Left lung (tissue), 1 donor: ENCODE measurements around a stretch of chr1.

- PRO-cap, result no peak
These were observed 631 bp downstream of the COA6 start for GRCh38 chr1:234373817-234374356.

- PRO-cap, result unidirectional peak, minus-strand start at chr1:234495497
These were observed 16.3 kb upstream of the TARBP1 start for GRCh38 chr1:234495018-234495985.

DNA sequence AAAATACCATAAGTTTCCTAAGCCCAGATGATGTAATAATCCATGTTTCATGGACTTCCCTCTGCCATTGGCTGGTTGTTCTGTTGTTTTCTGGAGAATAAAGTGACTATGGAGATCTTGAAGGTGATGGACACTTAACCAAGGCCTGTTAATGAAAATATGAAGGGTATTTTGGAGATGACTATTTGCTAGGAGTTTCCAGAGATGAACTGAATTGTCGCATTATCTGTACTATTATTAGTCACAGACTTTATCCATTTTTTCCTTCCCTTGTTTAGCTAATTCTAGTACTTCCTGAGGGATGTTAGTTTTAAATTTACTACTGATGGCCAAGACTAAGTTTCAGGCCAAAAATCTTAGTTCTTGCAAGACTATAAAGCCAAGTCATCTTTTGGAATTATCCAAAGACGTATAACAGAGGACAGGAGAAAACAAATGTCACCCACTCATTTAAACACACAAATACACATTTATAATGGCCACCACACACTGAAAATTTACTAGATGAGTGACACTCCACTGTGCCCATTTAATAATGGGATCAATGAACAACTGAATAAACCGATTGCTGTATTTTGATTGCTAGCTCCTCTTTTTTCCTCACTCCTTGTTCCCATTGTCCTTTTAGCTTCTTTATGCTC, 24.6 kb upstream of the TARBP1 start:
- PRO-cap, result no peak

DNA sequence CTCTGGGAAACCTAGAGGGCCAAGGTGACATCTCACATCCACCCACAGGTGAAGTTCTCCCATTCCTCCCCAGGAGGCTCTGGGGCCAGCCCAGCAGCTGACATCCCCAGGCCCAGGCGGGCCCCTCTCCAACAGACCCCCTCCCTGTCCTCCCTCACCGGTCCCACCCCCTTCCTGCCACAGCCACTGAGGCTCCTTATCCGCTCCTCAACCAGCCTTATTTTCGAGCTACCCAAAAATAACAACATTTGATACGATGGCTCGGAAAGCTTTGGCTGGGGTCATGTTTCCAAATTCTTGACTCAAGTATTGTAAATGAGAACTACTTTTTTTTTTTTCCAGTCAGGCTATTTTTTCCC, 27.4 kb downstream of the IRF2BP2 start:
- PRO-cap, result no peak

GRCh38 chr1:234613187-234614103, 3.5 kb upstream of the IRF2BP2 start:
- PRO-cap, result bidirectional peak, plus-strand start at chr1:234613311, minus-strand start at chr1:234613341; bidirectional peak, plus-strand start at chr1:234613800, minus-strand start at chr1:234613728

- PRO-cap, result no peak
These were observed 10.3 kb upstream of the IRF2BP2 start for GRCh38 chr1:234620301-234620593.

DNA sequence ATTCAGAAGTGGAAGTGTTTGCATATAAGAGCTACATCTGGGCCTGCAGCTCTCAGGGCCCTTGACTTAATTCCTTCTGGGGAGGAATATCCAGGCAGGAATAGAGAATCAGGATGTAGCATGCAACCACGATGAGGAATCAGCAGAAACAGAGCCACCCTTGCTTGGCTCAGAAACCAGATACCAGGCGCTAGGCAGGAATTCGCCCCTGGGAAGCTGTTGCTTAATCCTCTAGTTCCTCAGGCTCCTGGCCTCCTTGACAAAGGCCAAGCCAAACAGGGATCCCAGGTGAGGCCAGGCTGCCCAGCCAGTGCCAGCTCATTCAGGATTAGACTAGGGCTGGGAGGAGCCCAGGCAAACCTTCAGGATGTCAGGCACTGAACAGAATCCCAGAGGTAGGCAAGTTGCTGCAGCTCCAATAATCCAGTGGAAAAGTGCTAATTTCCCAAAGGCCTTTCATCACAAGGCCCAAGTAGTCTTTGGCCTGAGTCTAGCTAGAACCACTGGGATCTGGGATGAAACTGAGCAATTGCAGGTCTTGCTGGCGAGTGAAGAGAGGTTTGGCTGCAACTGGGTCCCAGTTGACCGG, 48.2 kb upstream of the IRF2BP2 start:
- PRO-cap, result no peak

DNA sequence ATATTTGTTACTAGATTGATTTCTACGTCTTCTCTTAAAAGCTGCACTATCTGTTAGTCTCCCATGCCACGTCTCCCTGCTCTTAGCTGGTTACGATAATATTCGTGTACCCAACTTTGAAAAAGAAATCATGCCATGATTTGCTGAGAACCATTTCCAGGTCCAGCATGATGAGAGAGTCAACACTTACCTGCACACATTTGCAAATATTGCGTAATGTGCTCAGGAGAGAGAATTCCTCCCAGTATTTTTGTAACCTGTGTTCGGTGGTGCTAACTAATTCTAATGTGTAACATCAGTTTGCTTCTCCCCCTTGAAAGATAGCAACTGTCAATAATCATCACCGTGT, 60.9 kb upstream of the IRF2BP2 start:
- PRO-cap, result unidirectional peak, minus-strand start at position 78 of the sequence

- PRO-cap, result no peak
These were observed 158.7 kb upstream of the IRF2BP2 start for GRCh38 chr1:234768635-234769054.

DNA sequence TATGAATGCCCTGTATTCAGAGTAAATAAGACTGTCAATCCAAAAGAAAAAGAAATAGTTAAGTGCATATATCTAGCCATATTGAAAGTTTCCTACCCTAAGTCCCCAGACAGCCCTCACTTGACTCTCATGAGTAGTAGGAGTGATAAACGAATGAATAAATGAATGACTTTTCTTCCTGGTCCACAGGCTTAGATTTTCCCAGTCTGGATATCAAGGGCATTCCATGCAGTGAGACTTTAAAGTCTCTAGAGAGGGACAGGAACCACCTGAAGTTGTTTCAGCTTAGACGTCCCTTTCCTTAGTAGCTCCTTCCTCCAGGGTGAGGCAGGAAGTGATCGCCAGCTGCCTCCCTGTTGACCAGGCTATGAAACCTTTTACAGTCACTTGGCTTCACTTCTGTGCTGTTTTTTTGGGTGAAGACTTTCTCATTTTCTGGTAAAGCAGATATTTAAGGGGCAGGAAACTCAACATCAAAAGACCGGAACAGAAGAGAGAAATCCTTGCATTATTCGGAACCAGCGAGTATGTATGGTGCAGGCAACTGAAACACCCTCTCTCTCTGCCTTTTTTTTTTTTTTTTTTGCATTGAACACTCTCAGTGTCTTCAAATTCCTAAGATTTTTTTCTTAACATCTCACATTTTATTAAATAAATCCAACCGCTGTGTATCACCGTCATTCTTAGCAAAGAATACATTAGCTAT, 234.5 kb upstream of the IRF2BP2 start:
- PRO-cap, result no peak

- PRO-cap, result no peak
These were observed 235.2 kb upstream of the IRF2BP2 start for GRCh38 chr1:234845165-234845616.

DNA sequence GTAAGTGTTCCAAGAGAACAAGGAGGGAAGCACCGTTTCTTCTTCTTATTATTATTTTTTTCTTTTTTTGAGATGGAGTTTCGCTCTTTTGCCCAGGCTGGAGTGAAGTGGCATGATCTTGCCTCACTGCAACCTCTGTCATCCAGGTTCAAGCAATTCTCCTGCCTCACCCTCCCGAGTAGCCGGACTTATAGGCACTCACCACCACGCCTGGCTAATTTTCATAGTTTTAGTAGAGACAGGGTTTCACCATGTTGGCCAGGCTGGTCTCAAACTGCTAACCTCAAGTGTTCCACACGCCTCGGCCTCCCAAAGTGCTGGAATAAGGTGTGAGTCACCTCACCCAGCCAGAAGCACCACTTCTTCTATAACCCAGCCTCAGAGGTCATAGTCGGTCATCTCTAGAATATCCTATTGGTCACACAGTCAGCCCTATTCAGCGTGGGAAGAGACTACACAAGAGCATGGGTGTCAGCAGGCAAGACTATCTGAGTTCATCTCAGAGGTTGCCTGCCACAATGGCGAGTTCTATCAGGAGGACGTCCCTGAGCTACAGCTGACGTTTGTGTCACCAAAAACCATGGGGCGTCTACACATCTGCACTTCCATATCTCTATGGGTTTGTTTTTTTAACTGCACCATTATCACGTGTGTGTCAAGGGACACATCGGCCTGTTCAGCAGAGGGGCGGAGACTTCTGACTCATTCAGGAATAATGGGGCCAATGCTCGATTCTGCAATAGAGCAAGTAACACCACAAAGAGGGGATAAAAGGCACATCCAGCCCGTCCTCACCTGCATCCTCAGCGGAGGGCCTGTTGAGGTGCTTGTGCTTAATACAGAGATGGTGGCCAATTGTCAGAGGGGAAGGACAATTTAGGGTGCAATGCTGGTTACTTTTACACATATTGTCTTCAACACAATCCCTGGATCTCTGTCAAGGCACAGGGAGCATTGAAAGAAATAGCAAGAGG, 256.2 kb upstream of the IRF2BP2 start:
- PRO-cap, result no peak

- PRO-cap, result no peak
These were observed 241.9 kb downstream of the TOMM20 start for GRCh38 chr1:234886342-234887590.

DNA sequence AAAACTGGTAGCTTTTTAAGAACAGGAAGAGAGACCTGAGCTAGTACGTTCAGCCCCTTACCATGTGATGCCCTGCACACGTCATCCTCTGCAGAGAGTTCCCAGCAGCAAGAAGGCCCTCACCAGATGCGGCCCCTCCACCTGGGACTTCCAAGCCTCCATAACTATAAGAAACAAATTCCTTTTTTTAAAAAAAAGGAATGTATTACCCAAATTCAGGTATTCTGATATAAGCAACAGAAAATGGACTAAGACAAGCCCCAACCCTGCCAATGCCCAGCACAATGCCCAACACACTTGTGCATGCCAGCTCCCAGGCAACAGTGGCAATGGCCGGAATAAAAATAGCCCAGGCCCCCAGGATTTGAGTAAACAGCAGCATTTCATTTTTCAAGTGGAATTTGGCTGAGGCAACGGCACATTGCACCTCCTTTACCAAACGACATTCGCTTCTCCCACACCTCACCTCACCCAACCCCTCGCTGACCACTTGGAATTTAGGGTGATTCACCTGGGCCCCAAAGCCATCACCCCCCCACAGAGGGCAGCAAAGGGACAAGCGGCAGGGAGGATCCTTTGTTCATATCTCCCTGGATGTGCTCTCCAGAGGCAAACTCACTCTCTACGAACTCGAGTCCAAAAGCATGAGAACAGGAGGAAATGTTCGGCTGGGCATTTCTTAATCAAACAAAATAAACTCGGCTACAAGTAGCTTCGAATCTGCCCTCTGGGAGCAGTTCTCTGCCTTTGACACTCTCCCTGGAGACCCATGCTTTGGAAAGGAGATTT, 215.8 kb downstream of the TOMM20 start:
- PRO-cap, result no peak

DNA sequence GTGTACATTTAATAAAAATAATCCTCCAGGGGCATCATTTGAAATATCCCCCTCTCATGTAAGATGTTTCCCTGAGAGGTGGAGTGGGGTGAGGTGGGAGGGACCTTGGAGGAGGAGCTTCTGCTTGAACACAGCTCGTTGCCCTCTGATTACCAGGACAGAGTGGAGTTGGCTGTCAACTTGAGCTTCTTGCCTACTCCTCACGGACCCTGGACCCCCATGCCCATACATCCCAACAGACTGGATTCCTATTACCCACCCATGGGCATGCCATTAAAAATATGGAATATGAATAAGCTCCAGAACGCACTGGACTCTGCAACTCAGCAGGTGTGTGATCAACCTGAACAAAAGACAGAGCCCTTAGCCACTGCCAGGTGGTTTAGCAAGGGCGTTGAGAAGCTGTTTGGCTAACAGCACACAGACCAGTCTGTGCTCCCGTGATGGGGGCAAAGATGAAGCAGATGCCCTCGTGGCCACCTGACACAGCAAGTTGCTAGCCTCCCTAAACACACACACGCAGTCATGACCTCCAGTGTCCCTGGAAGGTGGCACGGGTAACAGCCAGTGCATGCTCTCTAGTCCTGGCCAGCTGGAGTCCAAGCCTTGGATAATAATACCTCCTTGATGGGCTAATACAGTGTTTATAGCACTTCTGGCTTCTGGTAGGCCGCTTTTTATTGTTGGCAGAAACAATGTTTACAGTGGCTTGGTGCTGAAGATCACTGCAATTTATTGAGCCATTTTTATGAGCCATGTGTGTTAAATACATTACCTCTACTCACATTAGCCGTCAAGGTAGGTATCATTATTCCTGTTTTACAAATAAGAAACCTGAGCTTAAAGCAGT, 155.0 kb downstream of the TOMM20 start:
- PRO-cap, result no peak

DNA sequence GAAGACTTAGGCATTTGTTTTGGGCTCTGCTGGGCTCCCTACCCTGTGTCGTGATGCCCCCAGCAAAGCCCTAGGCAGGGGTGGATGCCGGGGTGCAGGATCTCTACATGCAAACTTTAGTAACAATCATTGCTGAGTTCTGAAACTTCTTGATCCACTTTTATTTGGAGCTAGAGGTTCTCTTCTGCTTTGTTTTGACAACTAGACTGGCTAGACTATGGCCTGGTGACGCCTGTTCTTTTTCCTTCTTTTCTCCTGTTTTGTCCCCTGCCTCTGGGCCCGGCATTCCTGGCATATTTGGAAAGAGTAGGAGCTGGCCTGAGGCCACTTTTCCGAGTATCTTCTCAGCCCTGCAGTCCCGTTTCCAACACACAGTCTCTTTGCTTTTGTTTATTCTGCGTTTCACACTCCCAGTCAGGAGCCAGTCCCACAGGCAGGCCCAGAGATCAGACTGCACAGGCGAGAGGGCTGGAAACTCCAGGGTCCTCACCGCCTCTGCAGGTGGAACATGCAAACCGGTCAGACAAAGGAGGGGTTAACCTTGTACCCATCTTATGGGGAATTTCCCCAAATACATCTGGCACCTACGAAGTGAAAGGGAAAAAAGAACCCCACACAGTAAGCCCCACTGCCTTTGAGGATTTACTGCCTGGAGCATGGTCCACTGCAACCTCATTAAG, 141.2 kb downstream of the TOMM20 start:
- PRO-cap, result no peak

DNA sequence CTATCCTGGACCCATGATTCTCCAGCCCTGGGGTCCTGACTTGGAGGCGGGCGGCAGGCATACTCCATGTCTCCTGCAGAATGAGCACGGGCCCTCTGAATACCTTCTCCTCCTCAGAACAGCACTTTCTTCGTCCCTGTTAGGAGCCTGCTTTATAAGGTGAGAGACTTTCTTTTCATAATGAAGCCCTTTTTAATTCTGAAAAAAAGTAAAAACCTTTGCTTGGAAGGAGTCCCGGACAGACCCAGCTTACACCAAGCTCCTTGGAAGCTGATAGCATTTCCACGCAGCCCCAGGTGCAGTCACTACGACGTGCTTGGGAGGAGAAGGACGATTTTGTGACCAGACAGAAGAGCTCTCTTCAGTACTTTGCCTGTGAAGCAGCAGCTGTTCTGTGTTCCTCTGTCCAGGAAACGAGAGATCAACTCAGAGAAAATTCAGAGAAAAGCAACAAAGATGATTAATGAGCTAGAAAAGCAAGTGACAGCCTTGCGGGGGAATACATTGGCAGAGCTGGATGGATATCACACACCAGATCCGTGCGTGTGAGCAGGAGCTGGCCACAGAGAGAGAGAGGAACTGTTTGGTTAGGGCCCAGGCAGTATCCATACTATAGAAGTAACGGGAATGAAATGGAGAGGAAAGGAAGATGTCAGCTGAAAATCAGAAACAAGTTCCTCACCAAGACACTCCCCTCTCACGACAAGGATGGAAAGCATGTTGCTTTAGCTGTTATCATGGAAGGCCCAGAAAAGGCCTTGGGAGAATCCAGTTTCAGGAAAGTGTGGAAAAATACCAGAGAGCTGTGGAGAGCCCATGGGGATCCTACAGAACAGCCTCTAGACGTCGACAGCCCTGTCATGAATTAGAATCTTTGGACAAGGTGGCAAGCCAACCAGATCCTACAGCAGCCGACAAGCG, 106.3 kb downstream of the TOMM20 start:
- PRO-cap, result no peak

DNA sequence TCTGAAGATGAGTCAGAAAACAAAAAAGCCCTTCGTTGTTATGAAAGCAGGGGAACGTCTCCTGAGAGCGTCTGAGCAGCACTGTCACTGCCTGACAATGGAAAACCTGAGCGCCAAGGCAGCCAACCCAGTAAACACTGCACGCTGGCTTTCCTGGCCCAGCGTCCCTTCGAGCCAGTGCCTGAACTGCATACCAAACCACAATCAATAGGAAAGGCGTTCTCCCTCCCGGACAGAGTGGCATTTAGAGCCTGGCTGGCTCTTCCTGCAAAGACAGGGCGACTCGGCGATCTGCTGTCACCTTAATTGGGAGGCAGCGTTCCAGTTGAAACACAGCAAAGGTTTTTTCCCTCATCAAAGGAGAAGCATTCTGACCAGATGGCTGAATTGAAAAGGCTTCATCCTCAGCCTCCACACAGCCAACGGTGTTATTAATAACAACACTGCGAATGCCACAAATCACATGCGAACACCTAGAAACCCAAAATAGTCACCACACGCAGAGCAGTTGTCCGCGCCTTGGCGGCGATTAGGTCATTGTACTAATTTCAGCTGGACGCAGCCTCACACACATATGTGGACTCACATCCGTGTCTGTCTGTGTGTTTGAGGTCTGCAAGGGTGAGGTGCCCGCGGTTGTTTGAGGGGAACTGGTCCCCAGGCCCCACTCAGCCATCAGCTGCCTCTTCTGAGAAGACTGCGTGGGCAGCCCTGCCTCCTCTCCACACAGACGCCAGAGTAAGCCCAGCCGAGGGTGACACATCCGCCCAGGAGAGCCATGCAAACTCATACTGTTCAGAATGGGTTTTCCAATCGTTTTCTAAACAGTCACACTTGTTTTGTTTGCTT, 53.7 kb downstream of the TOMM20 start:
- PRO-cap, result bidirectional peak, plus-strand start at position 270 of the sequence, minus-strand start at position 236 of the sequence; bidirectional peak, plus-strand start outside the sequence, minus-strand start at position 735 of the sequence

GRCh38 chr1:235161686-235162116, 651 bp upstream of the RBM34 start:
- PRO-cap, result no peak

DNA sequence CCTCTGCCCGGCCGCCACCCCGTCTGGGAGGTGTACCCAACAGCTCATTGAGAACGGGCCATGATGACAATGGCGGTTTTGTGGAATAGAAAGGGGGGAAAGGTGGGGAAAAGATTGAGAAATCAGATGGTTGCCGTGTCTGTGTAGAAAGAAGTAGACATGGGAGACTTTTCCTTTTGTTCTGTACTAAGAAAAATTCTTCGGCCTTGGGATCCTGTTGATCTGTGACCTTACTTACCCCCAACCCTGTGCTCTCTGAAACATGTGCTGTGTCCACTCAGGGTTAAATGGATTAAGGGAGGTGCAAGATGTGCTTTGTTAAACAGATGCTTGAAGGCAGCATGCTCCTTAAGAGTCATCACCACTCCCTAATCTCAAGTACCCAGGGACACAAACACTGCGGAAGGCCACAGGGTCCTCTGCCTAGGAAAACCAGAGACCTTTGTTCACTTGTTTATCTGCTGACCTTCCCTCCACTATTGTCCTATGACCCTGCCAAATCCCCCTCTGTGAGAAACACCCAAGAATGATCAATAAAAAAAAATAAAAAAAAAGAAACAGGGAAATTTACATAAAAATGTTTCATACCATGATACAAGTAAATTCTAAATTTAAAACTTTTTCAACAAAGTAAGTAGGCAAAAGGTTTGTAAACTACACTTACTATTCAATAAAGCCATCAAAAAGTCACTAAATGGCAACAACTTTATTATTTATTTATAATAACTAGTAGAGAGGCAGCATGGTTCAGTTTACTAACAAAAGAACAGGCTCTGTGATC, 18.1 kb downstream of the ARID4B start:
- PRO-cap, result no peak